Metanephros (tissue), 2 donors: ENCODE measurements around a stretch of chr10.

- RAMPAGE, long total RNA, result no peak
These were observed 7.0 kb downstream of the LDB1 start for GRCh38 chr10:102112937-102113700.

- RAMPAGE, long total RNA, result no peak
These were observed 5.1 kb upstream of the NOLC1 start for GRCh38 chr10:102147108-102147497.

DNA sequence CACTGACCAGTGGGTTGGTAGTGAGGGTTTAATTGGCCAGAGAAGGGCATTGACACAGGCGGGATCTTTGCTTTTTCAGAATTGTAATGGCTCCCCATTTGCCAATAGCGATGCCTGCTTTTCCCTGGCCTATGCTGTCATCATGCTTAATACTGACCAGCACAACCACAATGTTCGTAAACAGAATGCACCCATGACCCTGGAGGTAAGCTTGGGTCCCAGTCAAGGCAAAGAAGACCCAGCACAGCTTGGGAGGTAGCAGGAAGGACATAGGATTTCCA, 28.6 kb upstream of the NFKB2 start:
- RAMPAGE, long total RNA, result no peak

DNA sequence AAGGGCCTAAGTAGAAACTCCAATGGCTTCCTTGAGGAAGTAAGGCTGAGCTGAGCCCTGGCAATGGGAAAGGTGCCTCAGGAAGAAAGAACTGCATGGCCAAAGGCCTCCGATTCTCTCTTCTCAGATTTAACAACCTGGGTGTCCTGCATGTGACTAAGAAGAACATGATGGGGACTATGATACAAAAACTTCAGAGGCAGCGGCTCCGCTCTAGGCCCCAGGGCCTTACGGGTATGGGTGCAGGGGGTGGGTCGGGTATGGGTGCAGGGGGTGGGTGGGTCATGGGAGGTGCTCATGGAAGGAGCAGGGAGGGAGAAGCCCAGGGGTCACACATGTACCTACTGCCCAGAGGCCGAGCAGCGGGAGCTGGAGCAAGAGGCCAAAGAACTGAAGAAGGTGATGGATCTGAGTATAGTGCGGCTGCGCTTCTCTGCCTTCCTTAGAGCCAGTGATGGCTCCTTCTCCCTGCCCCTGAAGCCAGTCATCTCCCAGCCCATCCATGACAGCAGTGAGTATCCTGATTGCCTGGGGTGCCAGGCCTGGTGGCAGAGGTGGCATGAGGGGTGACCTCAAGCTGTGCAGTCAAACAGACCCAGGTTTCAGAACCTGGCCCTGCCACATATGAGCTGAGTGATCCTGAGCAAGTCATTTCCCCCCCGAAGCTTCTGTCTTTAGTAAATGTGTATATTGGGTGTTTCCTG, 1.8 kb downstream of the NFKB2 start:
- RAMPAGE, long total RNA, result no peak

GRCh38 chr10:102398377-102399024, 3.0 kb downstream of the NFKB2 start:
- RAMPAGE, long total RNA, result no peak

DNA sequence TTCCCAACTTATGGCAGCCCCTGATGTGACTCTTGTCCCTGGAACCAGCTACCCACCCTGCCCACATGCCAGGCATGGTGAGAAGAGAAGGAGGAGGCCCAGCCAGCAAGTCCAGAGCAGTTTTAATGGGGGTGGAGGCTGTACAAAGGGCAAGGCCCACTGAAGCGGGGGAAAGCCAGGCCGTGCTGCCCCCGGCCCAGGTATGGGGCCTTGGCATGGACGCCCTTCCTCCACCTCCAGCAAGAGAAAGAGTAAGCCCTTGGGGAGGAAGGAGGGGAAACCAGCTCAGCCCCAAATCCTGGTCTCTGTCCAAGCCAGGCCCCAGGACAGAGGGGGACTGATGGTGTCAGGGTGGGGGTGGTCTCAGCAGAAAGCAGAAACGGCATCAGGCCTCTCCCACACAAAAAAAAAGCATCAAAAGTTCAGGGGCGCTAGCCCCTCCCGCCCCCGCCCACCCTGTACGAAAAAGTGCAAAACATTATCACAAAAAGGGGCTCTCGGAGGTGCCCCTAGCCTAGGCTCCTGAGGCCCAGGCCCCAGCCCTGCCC, 7.1 kb downstream of the NFKB2 start:
- RAMPAGE, long total RNA, result no peak

DNA sequence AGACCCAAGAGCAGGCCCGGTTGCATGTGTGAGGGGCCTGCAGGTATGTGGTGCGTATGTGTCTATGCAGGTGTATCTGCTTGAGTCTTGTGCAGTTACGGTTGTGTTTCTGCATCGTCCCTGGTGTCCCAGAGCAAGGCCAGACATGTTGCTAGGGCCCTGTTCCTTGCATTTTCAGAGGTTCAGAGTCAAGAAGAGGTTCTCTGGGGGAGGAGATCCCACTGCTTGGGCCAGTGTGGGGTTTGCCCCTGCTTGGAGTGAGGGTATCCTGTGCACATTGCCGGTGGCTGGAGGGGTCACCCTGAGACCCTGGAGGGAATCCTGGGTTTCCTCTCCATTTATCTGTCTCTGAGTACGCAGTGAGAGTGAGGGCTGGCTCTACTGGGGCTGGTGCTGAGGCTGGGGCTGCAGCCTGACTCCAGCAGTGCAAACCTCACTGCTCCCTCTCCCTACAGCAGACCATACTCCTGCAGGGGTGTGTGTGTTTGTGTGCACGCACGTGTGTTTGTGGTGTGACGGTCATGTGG, 4.1 kb downstream of the TRIM8 start:
- RAMPAGE, long total RNA, result no peak

- RAMPAGE, long total RNA, result no peak
These were observed 34.6 kb downstream of the TRIM8 start for GRCh38 chr10:102678737-102679478.

DNA sequence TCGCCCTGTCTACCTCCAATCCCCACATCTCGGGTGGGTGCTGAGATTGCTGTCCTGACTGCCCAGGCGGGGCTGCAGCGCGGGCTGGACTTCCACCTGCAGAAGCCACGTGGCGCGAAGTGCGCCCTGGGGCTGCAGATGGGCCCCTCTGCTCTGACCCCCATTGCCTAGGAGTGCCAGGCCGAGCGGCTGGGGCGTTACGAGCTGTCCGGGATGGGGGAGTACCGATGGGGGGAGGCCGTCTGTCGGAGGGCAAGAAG, 201 bp downstream of the SFXN2 start:
- RAMPAGE, long total RNA, result no peak

GRCh38 chr10:102718134-102718700, 3.8 kb downstream of the SFXN2 start:
- RAMPAGE, long total RNA, result no peak

DNA sequence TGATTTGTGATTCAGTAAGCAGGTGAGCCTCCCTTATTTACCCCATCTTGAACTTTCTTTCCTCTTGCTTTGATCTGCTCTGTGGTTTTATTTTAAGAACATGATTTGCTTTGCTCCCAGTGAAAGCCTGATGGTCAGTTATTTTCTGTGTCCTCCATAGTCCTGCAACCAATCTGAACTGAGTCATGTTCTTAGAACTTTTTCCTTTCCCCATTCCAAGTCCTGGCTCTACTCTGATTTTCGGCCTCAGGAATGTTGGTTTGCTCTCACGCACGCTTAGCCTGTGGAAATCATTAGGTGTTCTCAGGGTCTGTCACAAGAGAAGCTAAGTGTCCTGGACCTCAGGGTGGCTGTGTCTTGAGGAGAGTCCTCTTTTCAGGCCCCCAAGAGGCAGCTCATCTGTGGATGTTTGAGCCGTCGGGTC, 8.8 kb downstream of the WBP1L start:
- RAMPAGE, long total RNA, result no peak

- RAMPAGE, long total RNA, result no peak
These were observed 1.9 kb upstream of the CNNM2 start for GRCh38 chr10:102916192-102916513.

- RAMPAGE, long total RNA, result no peak
These were observed 95.3 kb downstream of the CNNM2 start for GRCh38 chr10:103013330-103013843.

- RAMPAGE, long total RNA, result no peak
These were observed 103.8 kb downstream of the CNNM2 start for GRCh38 chr10:103021865-103022334.

- RAMPAGE, long total RNA, result no peak
These were observed 47.0 kb downstream of the NT5C2 start for GRCh38 chr10:103145991-103146644.

- RAMPAGE, long total RNA, result no peak
These were observed 2.1 kb downstream of the ATP5MK start for GRCh38 chr10:103394110-103394596.

GRCh38 chr10:103476177-103476828, 2.7 kb downstream of the CALHM3 start:
- RAMPAGE, long total RNA, result no peak

- RAMPAGE, long total RNA, result no peak
These were observed 154.9 kb downstream of the NEURL1 start for GRCh38 chr10:103648031-103649105.

DNA sequence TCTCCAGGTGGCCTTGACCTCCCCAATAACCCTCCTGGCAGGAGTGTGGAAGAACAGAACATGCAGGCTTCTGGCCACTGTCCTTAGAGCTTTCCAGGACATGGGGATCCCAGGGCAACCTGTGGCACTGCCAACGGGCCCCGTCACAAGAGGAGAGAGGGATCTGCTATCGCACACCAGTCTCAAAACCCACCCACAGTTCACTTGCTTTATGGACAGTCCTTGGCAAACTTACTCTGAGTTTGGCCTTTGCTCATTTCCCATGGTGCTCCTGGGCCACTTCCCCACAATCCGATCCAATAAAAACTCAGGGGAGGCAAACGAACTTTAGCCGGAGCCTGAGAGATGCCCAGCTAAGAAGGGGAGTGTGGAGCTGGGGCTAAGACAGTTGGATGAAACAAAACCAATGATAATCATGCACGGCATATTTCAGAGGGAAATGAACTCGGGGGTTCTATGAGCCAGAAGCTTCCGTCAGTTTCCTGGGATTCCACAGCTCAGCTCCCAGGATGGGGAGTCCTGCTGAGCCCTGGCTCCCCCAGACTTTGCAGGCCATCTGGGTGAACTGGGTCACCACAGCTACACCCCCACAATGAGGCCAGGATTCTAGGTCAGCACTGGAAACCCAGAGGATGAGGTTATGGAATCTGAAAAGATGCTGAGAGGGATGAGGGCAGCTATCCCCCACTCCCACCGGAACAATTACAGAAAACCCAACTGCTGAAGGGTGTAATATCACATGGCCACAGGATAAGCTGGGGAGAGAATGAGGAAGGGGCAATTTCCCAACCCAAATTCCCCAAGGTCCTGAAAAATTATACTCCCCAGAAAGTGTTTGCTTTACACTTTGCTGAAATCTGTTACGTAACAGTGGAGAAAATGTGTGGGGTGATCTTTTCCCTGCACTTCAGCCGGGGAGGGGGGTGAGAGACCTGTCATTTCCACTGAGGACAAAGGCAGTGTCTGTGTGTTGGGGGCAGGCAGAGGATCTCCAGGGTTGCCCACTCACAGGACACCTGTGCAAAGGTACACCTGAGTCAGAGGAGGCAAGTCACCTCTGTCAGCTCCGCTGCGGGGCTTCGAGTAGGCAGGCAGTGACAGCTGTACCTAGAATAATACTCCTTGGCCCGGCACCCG, 158.7 kb downstream of the NEURL1 start:
- RAMPAGE, long total RNA, result no peak

GRCh38 chr10:103658358-103658776, 164.9 kb downstream of the NEURL1 start:
- RAMPAGE, long total RNA, result no peak